SK-N-SH (cell line): ENCODE data around the genes AP1G2, DCAF11 and TM9SF1.

DNA sequence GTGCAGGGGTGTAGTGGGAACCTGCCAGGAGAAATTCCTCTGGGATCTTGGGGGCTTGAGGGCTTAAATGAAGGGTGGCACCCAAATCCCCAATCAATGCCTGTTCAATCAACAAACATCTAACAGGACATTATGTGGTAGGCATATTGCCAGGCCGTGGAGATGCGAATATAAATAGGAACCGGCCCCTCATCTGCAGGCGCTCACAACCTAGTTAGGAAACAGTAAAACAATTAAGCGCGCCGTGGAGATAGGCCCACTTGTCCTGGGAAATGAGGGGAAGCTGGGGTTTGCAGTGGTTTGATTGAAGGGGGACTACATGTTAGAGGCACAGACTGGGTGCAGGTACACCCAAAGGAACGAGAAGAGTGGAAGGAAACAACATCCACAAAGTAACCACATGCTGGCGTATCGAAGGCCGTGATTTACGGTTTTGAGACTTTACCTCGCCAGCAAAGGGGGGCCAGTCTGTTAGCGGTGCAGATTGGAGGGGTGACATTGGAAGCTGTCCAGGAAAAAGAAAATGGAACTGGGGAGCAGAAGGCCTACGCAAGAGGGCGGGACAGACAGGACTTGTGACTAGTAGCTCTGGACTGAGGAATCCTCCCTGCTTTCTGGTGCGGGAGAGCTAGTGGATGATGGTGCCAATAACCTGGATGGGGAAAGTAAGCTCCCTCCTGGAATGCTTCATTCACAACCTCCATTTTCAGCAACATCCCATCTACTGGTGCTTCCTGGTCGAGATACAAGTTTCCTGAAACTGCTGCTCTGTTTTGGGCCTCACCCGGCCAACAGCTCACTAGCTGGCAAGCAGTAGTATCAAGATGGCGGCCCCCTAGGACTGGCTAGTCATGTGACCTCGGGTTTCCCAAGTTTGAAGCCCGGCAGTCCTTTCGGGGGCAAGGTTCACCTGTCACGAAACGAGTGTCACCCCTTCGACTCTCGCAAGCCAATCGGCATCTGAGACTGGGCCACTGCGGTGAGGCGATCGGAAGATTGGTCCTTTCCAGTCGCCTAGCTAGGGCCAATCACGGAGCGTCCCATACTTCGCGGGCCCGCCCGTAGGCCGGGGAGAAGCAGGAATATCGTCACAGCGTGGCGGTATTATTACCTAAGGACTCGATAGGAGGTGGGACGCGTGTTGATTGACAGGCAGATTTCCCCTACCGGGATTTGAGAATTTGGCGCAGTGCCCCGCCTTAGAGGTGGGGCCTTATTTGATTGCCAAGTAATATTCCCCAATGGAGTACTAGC lies 708 bp upstream of the PABPN1 start:
- RRBS = 1% methylated on average over 10 of the region's 48 CpGs
CAGE:
- cytosol, long polyA plus RNA = no peak
- long polyA plus RNA = no peak
- nucleus, long polyA plus RNA = no peak

- RRBS = no CpG with 5 or more reads among the region's 7 CpGs
CAGE:
- cytosol, long polyA plus RNA = no peak
- long polyA plus RNA = no peak
- nucleus, long polyA plus RNA = no peak
Measured at GRCh38 chr14:23399748-23400370, 8.2 kb downstream of the MYH6 start.

DNA sequence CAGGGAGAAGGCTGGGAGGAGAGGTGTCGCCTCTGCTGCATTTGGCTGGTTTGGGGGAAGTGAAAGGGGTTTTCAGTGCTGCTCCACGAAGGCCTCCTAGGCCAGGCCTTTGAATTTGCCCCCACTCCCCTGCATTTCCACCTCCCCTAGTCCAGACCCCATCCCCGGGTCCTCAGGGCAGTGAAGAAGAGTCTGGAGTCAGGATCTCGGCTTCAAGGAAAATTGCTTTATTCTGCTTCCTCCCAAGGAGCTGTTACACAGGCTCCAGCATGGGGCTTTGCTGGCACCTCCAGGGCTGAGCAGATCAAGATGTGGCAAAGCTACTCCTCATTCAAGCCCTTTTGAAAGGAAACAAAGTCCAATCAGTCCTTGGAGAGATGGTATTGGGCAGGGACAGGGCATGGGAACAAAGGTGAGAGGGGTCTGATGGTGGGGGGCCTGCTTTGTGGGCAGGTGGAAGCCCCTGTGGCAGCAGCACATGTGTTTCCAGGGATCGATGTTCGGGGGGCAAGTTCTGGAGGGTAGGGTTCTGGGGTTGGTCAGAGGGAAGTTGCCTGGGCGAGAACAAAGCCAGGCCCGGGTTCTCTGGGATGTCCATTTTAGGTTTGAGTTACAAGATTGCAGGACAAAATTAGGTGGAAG lies 4.6 kb upstream of the MYH6 start:
- RRBS = no CpG with 5 or more reads among the region's 8 CpGs
CAGE:
- cytosol, long polyA plus RNA = no peak
- long polyA plus RNA = no peak
- nucleus, long polyA plus RNA = no peak

DNA sequence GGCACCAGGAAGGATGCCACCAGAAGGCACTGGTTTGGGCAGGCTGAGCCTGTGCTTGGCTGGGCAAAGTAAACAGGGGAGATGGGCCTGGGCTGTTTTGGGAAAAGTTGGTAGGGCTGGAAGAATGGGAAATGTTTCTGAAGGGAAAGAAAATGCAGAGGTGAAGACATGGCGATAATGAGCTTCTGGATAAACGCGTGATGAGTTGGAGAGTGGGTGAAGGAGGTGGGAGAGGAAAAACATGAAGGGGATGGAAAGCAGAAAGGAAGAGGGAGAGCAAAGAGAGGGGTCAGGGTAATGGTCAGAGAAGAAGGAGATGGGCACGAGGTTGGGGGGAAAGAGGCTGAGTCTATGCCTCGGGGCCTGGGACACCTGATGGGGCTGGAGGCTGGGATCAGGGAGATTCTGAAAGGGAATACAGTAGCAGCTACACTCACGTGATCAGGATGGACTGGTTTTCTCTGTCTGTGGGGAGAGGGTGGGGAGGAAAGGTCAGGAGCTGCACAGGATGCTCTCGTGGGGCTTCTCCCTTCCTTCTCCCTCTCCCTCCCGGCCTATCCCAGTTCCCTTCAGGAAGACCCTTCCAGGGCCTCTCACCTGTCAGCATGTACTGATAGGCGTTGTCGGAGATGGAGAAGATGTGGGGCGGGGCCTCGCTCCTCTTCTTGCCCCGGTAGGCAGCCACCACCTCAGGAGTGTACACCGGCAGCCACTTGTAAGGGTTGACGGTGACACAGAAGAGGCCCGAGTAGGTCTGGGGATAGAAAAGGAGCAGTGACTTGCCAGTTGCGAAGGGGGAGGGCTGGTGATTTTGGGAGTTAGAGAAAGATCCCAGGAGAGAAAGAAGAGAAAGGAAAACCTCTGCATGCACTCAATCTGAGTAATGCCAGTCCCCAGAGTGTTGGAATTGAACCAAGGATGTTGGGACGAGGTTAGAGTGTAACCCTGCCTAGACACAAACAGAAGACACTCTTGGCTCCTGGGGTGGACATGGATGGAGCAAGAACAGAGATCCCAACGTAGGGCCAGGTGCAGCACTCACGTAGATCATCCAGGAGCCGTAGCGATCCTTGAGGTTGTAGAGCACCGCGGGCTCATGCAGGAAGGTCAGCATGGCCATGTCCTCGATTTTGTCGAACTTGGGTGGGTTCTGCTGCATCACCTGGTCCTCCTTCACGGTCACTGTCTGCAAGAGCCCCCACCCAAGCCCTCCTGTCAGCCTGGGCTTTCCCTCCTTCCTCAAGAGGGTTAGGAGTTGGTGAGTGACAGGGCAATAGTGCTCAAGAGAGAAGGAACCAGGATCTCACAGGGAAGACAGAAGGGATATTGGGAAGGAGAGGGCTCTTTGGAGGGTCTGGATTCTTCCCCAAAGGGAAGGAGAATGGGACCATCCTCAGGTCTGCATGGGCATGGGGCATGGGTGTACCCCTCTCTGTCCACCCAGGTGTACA lies 2.9 kb downstream of the MYH7 start:
- RRBS = no CpG with 5 or more reads among the region's 27 CpGs
CAGE:
- cytosol, long polyA plus RNA = no peak
- long polyA plus RNA = no peak
- nucleus, long polyA plus RNA = no peak

- RRBS = no CpG with 5 or more reads among the region's 10 CpGs
CAGE:
- cytosol, long polyA plus RNA = no peak
- long polyA plus RNA = no peak
- nucleus, long polyA plus RNA = no peak
Measured at GRCh38 chr14:23442457-23443335, 7.2 kb upstream of the MYH7 start.

DNA sequence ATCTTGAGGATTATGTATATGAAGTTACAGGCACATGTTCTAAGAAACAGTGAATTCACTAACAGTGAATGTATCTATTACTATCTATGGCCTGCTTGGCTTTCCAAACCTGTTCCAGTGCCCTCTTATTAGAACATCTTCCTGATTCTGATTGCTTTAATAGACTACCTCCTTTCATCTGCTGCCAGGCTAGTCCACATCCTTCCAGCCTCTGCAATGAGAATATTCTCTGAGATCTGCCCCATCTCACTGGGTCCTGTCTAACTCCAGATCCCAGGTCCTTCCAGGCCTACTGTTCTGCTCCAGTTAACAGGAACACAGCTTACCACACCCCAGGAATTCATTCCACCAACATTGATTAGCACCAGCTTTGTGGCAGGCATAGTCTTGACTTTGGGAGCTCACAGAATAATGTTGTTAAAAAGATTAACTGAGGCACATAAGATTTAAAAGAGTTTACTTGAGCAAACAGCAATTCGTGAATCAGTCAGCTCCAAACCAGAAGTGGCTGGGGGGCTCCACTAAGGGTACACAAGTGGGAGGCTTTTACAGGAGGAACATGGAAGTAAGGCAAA lies 11.9 kb upstream of the MYH7 start:
- RRBS = no CpG with 5 or more reads among the region's 1 CpG
CAGE:
- cytosol, long polyA plus RNA = no peak
- long polyA plus RNA = no peak
- nucleus, long polyA plus RNA = no peak

GRCh38 chr14:23447814-23448368 lies 12.4 kb upstream of the MYH7 start:
- RRBS = no CpG with 5 or more reads among the region's 6 CpGs
CAGE:
- cytosol, long polyA plus RNA = no peak
- long polyA plus RNA = no peak
- nucleus, long polyA plus RNA = no peak

DNA sequence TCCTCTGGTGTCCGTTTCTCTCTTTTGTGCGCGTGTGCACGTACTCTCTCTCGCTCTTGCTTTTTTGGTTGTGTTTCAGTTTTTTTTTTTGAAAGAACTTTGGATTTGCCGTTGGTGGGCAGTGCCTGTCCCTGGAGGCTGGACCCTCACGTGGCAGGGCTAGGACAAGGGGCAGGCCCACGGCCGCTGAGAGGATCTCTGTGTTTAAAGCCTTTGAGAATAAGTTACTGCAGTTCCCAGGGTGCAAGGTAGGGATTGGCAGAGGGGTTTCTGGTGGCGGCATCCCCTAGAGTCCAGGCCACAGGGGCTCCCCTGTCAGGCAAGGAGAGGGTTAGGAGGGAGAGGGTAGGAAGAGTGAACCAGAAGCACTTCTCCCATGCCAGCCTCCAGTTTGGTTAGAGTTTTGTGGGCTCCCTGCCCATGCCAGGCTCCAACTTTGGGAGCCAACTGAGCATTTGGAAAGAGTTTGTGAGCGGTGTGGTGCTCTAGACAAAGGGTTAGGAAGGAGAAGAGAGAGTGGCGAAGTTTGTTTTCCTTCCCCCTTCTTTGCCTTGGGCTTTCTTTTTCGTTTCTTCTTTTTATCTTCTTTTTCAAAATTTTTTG lies 30.5 kb downstream of the ZFHX2 start:
- RRBS = no CpG with 5 or more reads among the region's 13 CpGs
CAGE:
- cytosol, long polyA plus RNA = no peak
- long polyA plus RNA = no peak
- nucleus, long polyA plus RNA = no peak

DNA sequence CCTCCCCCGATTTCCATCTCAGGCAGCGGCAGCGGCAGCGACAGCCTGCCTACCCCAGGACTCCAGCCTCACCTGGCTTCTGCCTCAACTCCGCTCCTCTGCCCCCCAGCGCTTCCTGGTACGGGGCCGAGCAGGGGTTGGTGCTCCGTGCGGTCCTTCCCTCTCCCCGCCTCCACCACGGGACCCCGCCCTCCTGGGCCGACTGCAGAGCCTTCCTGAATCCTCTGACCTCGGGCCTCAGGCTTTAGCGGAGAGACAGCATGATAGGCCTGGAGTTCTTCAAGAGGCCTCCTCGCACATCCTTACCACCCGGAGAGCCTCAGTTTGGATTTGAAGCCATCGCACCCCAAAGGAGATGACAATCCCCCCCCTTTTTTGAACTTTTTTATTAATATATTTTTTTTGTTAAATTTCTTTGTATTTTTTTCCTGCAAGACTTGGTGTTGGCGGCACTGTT lies at the start of gene AP1G2:
Gene AP1G2, minus strand, starts transcription at position 125 of the 457 bp plus-strand sequence.
- RRBS = no CpG with 5 or more reads among the region's 20 CpGs
CAGE:
- cytosol, long polyA plus RNA = no peak
- long polyA plus RNA = no peak
- nucleus, long polyA plus RNA = no peak

GRCh38 chr14:23581507-23581812 lies 2.9 kb upstream of the JPH4 start:
- RRBS = no CpG with 5 or more reads among the region's 4 CpGs
CAGE:
- cytosol, long polyA plus RNA = no peak
- long polyA plus RNA = no peak
- nucleus, long polyA plus RNA = no peak

DNA sequence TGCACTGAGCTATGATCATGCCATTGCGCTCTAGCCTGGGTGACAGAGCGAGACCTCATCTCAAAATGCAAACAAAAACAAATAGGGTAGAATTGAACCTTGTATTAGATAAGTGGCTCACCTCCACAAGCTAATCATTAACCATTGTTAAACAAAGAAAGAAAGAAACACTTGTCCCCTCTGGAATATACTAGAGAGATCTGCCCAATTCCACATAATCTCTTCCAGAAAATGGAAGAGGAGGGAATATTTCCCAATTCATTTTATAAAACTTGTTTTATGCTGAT lies 22.7 kb upstream of the DHRS2 start:
- RRBS = no CpG with 5 or more reads among the region's 2 CpGs
CAGE:
- cytosol, long polyA plus RNA = no peak
- long polyA plus RNA = no peak
- nucleus, long polyA plus RNA = no peak

GRCh38 chr14:23663106-23663501 lies 26.9 kb downstream of the DHRS2 start:
- RRBS = no CpG with 5 or more reads among the region's 2 CpGs
CAGE:
- cytosol, long polyA plus RNA = no peak
- long polyA plus RNA = no peak
- nucleus, long polyA plus RNA = no peak

- RRBS = 1% methylated on average over 9 of the region's 47 CpGs
CAGE:
- cytosol, long polyA plus RNA = start-site peak on the plus strand at chr14:24114774-24114825, 221 and 129 reads in 2 replicates
- long polyA plus RNA = no peak
- nucleus, long polyA plus RNA = no peak
Measured at GRCh38 chr14:24114548-24115096, at the start of gene DCAF11. TSS of gene DCAF11 (plus strand) at chr14:24114777.

- RRBS = over 99% methylated on average over 4 of the region's 7 CpGs
CAGE:
- cytosol, long polyA plus RNA = no peak
- long polyA plus RNA = no peak
- nucleus, long polyA plus RNA = no peak
Measured at GRCh38 chr14:24138729-24139264, 2.6 kb downstream of the EMC9 start.

GRCh38 chr14:24170935-24171226 lies 999 bp upstream of the REC8 start:
- RRBS = no CpG with 5 or more reads among the region's 7 CpGs
CAGE:
- cytosol, long polyA plus RNA = no peak
- long polyA plus RNA = no peak
- nucleus, long polyA plus RNA = no peak

GRCh38 chr14:24177614-24178109 lies 5.8 kb downstream of the REC8 start:
- RRBS = no CpG with 5 or more reads among the region's 7 CpGs
CAGE:
- cytosol, long polyA plus RNA = no peak
- long polyA plus RNA = no peak
- nucleus, long polyA plus RNA = no peak

DNA sequence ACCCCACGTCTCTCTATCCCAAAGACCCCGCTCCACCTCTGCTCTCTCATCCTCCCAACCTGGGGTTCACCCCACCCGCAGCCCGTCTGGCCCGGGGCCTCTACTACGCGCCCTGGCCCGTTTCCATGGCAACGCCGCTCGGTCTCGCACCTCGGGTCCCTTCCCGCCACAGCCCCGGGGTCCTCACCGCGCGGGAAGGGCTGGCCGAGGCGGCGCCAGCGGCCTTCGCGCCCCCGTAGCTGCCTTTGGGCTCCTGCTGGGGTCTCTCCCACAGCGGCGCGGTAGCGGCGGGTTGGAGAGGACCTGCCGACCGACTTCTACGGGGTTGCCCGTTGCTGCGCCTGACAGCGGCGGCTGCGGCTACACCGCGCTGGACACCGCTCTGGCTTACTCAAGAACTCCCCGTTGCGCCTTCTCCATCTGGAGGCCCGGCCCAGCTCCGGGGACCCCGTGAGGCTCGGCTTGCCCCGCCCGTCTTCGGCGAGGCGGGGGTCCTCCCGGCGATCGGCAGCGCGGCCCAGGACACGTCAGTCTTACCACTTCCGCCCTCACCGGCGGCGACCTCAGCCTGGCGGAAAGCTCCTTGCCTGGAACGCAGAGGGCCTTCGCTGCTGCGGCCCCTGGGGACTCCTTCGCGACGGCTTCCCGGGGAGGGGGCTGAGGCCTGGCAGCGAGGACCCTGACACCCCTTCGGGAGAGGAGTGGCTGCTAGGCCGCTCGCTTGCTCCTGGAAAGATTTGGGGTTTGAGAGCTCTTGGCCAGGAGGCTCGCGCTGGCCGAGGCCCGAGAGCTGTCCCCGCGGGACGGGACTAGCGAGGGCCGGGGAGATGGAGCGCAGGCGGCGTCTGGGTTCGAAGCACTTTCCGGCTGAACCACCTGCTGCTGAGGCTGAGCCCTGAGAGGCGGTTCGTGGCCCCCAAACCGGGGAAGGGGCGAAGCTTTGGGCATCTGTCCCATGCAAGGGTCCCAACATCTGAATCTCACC lies at the start of gene TM9SF1:
Gene TM9SF1, minus strand, starts transcription at position 283 of the 985 bp plus-strand sequence.
- RRBS = 2% methylated on average over 41 of the region's 92 CpGs
CAGE:
- cytosol, long polyA plus RNA = start-site peak on the minus strand centred at position 377 of the sequence, 211 bp wide, 1,588 and 1,681 reads in 2 replicates
- long polyA plus RNA = start-site peak on the minus strand centred at position 399 of the sequence, 261 bp wide, 1,662 and 1,775 reads in 2 replicates
- nucleus, long polyA plus RNA = no peak

DNA sequence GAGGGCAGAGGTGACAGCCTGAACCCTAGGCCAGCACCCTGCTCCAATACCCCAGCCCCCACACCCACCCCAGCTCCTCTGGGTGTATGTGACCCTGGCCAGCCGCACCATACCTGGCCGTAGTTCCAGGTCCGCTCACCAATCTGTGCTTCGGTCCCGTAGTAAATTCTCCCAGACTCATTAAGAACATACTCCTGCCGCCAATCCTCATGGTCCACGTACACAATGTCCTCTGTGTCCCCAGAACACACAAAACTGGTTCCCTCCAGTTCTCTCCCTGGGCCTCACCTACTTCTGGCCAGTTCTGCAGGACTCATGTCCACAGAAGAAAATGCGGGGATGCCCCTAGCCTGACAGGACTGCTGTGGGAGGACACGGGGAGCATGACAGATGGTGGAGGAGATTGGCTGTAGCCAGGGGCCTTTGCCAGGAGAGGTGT lies 3.1 kb downstream of the TGM1 start:
- RRBS = no CpG with 5 or more reads among the region's 9 CpGs
CAGE:
- cytosol, long polyA plus RNA = no peak
- long polyA plus RNA = no peak
- nucleus, long polyA plus RNA = no peak

- RRBS = no CpG with 5 or more reads among the region's 25 CpGs
CAGE:
- cytosol, long polyA plus RNA = no peak
- long polyA plus RNA = no peak
- nucleus, long polyA plus RNA = no peak
Measured at GRCh38 chr14:24298690-24299536, 667 bp downstream of the DHRS1 start.

GRCh38 chr14:24300276-24300990 lies 783 bp downstream of the NOP9 start:
- RRBS = no CpG with 5 or more reads among the region's 19 CpGs
CAGE:
- cytosol, long polyA plus RNA = no peak
- long polyA plus RNA = no peak
- nucleus, long polyA plus RNA = no peak